Measurements from ENCODE around the genes ITGA4, DUSP19 and ZNF804A.

- PRO-cap, 10 experiments, result no peak in any of the 10 experiments
Measured at GRCh38 chr2:179574223-179575437, 286.8 kb downstream of the ZNF385B start.

GRCh38 chr2:180590876-180591360 lies 389.5 kb upstream of the UBE2E3 start:
- PRO-cap, 10 experiments, result no peak in any of the 10 experiments

GRCh38 chr2:181016670-181017175 lies 36.3 kb downstream of the UBE2E3 start:
- PRO-cap, 10 experiments, result no peak in any of the 10 experiments

GRCh38 chr2:181223130-181223574 lies 234.0 kb upstream of the ITGA4 start:
- PRO-cap, 10 experiments, result no peak in any of the 10 experiments

DNA sequence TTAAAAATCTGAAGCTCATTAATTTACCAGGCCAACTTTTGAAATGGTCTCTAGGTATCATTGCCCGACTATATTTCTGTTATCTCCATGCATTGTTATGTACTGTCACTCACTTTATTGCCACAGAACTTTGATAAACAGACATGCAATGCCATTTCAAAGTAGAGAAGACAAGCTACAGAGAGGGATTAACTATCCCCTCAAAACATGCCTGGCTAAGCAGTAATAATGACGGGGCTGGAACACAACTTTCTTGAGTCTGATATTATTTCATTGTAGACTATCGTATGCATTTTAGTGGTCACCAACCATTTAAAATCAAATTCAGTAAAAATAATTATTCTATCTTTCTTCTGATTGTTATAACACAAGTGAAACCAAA lies 147.5 kb upstream of the ITGA4 start:
- PRO-cap, 10 experiments, result no peak in any of the 10 experiments

DNA sequence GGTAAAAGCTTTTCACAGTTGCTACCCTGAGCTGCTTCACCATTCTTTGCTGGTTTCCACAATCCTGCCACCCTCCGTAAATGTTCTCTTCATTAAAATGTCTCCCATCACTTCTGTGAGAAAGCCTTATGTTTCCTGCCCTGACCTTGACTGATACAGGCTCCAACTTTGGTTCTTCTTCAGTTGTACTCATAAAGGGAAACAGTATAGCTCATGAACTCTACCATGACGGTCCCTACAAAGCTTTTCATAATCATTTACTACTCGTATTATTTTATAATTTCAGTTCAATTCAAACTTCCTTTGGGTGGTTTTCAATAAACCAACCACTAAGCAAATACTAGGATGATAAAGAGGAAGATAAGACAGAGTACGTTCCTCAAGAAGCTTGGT lies 62.1 kb upstream of the ITGA4 start:
- PRO-cap, 10 experiments, result no peak in any of the 10 experiments

DNA sequence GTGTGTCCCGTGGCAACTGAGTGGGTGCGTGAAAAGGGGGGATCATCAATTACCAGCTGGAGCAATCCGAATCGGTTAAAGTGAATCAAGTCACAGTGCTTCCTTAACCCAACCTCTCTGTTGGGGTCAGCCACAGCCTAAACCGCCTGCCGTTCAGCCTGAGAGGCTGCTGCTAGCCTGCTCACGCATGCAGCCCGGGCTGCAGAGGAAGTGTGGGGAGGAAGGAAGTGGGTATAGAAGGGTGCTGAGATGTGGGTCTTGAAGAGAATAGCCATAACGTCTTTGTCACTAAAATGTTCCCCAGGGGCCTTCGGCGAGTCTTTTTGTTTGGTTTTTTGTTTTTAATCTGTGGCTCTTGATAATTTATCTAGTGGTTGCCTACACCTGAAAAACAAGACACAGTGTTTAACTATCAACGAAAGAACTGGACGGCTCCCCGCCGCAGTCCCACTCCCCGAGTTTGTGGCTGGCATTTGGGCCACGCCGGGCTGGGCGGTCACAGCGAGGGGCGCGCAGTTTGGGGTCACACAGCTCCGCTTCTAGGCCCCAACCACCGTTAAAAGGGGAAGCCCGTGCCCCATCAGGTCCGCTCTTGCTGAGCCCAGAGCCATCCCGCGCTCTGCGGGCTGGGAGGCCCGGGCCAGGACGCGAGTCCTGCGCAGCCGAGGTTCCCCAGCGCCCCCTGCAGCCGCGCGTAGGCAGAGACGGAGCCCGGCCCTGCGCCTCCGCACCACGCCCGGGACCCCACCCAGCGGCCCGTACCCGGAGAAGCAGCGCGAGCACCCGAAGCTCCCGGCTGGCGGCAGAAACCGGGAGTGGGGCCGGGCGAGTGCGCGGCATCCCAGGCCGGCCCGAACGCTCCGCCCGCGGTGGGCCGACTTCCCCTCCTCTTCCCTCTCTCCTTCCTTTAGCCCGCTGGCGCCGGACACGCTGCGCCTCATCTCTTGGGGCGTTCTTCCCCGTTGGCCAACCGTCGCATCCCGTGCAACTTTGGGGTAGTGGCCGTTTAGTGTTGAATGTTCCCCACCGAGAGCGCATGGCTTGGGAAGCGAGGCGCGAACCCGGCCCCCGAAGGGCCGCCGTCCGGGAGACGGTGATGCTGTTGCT lies at the start of gene ITGA4:
ITGA4 (plus strand) TSS at position 768 of the 1,107 bp plus-strand sequence.
- PRO-cap, 10 experiments, result peak in 4 of 10 experiments; most common plus-strand start position 768 of the sequence (in 2); most common minus-strand start position 621 of the sequence (in 4)

- PRO-cap, 10 experiments, result no peak in any of the 10 experiments
Measured at GRCh38 chr2:181460844-181461441, 3.8 kb downstream of the ITGA4 start.

GRCh38 chr2:181728782-181729056 lies 48.4 kb upstream of the NEUROD1 start:
- PRO-cap, 10 experiments, result no peak in any of the 10 experiments

GRCh38 chr2:181943673-181944188 lies 41.9 kb upstream of the PPP1R1C start:
- PRO-cap, 10 experiments, result no peak in any of the 10 experiments

DNA sequence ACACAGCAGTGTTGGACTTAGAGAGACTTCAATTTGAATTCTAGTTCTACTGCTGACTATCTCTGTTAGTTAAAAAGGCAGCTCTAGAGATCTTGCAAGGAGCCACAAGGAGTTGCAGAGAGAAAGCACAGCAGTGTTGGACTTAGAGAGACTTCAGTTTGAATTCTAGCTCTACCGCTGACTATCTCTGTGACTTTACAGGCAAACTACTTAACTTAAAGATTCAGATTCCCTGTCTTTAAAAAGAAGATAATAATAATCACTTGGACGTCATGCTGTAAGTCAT lies 131.9 kb upstream of the DNAJC10 start:
- PRO-cap, 10 experiments, result no peak in any of the 10 experiments

DNA sequence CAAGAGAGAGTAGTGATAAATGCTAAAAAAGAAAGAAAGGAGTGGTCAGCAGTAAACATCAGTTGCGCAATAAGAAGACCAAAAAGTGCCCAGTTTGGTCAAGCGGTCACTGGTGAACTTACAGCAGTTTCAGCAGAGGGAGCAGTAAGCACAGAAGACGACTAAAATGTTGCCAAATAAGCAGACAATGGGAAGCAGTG lies 45.8 kb downstream of the DNAJC10 start:
- PRO-cap, 10 experiments, result no peak in any of the 10 experiments

DNA sequence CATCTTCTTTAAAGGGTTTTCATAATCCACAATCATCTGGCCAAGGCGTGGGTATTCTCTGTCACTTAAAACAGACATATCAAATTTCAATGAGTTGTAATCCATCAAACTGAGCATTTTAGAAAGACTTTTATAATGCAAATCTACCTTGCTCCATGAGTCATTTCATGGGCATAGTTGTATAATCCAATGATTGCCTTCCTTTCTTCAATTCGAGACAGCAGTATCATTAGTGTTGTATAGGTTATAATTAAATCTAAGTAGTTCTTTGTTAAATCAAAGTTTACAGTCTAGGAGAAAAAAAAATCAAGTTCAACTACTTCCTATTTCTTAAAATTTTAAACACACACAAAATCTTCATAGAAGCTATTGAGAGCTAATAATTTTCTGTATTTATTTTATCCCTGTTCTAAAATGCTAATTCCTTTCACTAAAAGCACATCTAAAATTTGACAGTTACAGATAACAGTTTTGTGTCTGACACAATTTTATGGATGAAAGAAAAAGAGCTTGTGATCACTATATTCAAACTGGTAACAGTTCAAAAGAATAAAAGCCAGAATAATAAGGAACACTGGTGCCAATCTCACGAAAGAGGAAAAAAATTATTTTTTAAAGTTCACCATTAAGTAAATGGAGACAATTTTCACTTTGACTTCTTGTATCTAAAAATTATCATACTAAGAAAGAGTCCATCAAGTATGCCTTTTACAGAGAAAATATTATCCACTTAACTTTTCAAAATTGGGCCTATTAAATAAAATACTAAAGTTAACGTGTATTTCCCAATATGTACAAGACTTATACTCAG lies 36.1 kb downstream of the NCKAP1 start:
- PRO-cap, 10 experiments, result no peak in any of the 10 experiments

DNA sequence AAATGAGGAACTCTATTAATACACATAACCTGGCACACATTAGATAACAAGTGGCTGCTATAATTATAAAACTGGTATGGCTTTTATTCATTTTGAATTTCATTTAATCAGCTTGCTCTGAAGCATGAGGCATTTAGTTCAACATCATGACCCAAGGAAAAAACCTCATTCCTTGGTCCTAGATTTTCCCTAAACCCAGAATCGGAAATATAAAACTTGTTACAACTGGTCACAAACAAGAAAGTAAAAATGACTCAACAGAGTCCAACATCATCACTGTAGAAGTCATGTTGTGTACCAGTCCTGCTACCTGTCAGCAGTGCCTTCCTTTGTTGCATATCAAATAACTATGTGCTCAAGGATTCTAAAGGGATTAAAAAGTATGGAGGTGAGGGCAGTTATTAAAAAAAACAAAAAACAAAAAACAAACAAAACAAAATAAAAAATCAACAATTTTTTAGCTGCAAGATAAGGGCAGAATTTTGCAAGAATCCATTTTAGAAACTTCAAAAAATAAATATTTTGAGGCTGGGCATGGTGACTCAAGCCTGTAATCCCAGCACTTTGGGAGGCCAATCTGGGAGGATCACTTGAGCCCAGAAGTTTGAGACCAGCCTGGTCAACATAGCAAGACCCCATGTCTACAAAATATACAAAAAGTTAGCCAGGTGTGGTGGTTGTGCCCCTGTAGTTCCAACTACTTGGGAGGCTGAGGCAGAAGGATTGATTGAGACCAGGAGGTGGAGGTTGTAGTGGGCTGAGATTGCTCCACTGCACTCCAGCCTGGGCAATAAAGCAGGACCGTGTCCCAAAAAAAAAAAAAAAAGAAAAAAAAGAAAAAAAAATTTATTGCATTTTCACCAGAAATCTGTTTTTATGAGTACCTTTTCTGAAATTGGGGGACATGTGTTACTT lies 18.3 kb downstream of the NCKAP1 start:
- PRO-cap, 10 experiments, result no peak in any of the 10 experiments

DNA sequence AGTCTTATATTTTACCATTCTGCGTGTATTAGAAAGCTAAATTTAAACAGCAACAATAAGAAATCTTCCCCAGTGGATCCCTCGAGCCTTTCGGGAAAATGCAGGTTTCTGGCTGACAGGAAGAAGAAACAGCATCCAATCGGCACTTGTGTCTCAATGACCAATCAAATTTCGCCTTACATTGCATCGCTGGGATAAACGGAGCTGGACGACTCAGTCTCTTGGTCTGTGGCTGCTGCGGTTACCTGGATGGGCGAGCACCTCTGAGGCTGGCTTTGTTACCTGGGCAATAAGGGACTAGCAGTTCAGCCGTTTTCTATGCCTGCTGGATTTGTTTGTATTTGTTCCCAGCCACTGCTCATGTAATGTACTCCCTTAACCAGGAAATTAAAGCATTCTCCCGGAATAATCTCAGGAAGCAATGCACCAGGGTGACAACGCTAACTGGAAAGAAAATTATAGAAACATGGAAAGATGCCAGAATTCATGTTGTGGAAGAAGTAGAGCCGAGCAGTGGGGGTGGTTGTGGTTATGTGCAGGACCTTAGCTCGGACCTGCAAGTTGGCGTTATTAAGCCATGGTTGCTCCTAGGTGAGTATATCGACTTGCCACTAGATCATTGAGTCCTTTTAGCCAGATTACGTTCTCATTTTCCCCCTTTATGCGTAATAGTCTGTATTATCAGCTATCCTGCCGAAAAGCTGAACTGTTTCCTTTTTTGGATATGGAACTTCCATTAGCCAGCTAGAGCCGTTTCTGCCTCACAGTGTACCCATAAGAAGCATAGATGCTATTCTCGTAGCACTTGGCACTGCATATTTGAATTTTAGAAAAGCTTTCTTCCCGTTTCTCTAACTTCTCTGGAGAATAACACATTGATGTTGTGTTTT lies at the start of gene DUSP19:
DUSP19 (plus strand) TSS at position 179 of the 890 bp plus-strand sequence.
- PRO-cap, 10 experiments, result peak in 10 of 10 experiments; most common plus-strand start position 225 of the sequence (in 8); most common minus-strand start position 92 of the sequence (in 6)

DNA sequence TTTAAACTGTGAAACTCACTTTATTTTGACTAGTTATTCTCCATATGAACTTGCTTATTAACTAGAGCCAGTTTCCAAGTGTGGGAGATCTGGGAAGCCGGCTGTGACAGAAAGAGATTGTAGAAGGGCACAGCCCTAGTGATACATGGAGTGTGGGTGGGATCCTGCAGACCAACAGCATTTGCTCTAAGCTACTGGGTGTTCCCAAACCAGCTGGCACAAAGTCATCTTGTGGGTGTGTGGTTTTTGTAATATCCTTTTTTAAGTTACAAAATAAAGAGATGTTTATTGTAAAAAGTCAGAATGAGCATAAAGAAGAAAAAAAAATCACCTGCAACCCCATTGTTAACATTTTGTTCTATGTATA lies 3.4 kb downstream of the DUSP19 start:
- PRO-cap, 10 experiments, result peak in 1 of 10 experiments; most common minus-strand start position 113 of the sequence (in 1)

GRCh38 chr2:184598039-184599156 lies at the start of gene ZNF804A:
TSS of gene ZNF804A (plus strand) at chr2:184598529.
- PRO-cap, 10 experiments, result peak in 9 of 10 experiments; most common plus-strand start chr2:184598529 (in 9); most common minus-strand start chr2:184598316 (in 3)

DNA sequence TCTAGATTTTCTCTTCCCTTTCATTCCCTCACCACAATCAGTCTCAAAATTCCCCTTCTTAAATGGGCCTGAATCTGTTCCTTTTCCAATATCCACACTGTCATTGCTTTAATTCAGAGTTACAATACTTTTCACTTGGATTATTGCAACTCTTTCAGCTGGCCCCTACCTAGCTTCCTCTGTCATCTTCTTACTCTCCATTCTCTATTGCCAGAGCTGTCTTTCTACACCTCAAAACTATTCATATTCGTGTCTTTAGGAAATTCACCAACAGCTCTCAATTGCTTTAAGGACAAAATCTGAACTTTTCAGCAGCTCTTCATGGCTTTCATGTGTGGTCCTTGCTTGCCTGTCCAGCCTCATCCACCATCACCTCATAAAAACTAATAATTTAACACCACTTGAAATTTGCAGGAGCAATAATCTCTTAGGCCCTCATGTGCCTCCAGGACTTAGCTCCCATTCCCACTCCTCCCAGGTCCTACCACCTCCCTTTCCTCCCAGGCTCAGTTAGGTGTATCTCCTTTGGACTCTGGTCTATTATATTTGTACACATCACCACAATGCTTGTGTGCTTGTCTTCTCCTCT lies 182.2 kb upstream of the ZC3H15 start:
- PRO-cap, 10 experiments, result no peak in any of the 10 experiments

- PRO-cap, 10 experiments, result peak in 7 of 10 experiments; most common plus-strand start chr2:186591261 (in 2); most common minus-strand start chr2:186591132 (in 5)
Measured at GRCh38 chr2:186590670-186591863, 1.2 kb downstream of the ITGAV start.

DNA sequence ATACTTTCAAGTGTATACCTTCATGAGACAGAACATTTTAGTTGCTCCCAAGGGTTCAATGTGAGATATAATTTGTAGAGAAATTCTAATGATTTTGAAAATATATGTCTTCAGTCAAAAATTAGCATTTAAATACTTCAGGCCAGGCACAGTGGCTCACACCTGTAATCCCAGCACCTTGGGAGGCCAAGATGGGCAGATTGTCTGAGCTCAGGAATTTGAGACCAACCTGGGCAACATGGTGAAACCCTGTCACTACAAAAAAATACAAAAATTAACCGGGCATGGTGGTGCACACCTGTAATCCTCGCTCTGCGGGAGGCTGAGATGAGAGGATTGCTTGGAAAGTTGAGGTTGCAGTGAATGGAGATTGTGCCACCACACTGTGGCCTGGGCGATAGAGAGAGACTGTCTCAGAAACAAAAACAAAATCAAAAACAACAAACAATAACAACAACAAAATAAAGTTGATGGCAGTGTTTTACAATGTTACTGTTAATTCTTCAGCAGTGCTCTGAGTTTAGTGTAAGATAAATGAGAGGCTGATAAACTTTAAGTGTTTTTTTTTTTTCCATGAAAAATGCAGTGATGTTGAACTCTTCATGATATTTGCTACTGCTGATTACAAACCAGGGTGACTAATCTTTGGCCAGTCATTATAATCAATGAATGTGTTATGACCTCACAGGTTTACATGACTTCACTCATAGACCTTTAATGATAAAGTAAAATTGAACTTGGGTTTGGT lies 2.3 kb downstream of the ITGAV start:
- PRO-cap, 10 experiments, result no peak in any of the 10 experiments